ENCODE data around the gene LYPD6.

- PRO-cap = no peak
- RAMPAGE, long total RNA = no peak
These were observed 27.5 kb downstream of the MBD5 start for GRCh38 chr2:148048230-148048885.

DNA sequence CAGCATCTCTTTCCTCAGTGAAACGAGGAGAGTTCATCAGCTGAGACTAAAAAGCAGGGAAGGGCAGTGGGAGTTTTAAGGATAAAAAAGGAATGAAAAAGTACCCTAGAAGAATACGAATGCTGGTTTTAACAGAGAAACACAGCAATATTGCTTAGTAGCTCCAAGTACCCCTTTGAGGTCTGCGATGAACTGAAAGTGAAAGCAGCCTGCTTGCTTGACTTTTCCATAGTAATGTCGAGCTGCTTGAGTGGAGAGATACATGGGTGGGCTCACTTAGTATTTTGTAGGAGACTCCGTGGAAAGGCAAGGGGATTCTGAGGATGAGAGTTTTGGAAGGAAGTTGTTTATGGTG is 91.6 kb upstream of the EPC2 start:
- PRO-cap = no peak
- RAMPAGE, long total RNA = no peak

GRCh38 chr2:148926302-148927671 is 51.8 kb downstream of the KIF5C start:
- PRO-cap = no peak
- RAMPAGE, long total RNA = no peak

DNA sequence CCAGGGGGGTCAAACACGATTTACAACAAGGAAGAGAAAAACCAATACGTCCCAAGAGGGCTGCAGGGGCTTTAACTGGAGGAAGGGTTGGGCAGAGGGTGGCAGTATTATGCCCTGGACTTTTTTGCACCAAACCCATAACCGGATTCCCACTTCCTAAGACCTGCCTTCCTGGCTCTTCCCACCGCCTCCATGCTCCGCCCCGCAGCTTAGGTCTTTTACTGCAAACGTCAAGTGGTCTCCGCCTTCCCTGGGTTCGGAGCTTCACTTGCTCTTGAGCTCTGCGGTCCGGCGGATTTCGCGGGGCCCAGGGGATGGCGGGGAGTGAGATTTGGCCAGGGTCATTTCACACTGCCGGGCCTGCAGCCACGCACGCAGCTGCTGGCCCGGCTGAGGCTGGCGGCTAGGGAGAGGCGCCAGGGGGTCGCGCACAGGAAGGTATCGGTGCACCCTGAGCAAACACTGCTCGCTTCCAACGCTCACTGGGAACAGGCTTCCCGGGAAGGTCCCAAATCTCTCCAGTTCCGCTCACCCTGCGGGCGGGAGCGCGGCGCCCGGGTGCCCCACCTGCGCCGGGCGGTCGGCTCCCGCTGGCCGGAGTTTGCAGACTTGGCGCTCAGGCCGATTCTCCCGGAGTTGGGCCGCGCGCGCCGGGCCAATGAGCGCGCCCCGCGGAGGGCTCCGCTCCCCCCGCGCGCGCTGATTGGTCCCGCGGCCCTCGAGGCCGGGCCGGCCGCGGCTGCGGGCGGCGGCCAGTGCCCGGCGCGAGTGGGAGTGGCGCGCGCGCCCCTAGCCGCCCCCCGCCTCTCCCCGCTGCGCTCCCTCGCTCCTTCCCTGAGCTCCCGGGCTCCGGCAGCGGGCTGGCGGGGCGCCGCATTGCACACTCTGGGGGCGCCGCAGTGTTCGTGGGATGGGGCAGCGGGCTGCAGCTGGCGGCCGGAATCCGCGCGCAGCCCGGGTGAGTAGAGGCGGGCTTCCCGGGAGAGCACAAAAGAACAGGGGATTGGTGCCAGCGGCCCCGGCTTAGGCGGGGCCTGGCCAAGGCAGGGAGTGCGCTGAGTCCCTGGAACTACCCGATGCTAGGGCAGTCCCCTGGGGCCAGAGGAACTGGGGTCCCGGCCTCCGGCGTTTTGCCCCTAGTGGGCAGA is at the start of gene LYPD6:
TSS of gene LYPD6 (plus strand) at position 823 of the 1,148 bp plus-strand sequence.
- PRO-cap = no peak
- RAMPAGE, long total RNA = no peak

GRCh38 chr2:149868582-149869018 is 281.0 kb upstream of the MMADHC start:
- PRO-cap = no peak
- RAMPAGE, long total RNA = no peak

DNA sequence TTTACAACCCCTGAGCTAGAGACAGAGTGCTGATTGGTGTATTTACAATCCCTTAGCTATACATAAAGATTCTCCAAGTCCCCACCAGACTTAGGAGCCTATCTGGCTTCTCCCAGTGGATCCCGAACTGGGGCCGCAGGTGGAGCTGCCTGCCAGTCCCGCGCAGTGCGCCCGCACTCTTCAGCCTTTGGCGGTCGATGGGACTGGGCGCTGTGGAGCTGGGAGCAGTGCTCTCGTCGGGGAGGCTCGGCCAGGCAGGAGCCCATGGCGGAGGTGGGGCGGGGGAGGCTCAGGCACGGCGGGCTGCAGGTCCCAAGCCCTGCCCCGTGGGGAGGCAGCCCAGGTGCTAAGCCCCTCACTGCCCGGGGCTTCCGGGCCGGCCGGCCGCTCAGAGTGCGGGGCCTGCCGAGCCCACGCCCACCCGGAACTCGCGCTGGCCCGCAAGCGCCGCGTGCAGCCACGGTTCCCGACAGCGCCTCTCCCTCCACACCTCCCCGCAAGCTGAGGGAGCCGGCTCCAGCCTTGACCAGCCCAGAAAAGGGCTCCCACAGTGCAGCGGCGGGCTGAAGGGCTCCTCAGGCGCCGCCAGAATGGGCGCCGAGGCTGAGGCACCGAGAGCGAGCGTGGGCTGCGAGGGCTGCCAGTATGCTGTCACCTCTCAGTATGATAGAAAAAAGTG is 316.4 kb downstream of the RND3 start:
- PRO-cap = no peak
- RAMPAGE, long total RNA = no peak

DNA sequence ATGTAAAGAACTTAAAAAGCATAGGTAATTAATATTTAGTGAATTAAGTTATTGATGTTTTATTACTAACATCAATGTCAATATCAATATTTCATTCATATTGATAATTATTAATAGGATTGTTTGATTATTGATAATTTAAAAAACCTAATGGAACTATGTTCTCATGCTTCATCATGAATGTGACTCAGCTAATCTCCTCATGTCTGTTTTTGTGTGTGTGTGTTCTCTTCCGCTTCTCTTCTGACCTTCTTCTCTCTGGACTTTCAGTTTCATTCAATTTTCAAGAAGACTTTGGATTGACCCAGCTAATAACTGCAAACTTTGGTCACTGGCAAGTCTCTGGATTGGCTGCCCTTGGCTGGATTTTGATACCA is 167.9 kb downstream of the RND3 start:
- PRO-cap = no peak
- RAMPAGE, long total RNA = no peak

DNA sequence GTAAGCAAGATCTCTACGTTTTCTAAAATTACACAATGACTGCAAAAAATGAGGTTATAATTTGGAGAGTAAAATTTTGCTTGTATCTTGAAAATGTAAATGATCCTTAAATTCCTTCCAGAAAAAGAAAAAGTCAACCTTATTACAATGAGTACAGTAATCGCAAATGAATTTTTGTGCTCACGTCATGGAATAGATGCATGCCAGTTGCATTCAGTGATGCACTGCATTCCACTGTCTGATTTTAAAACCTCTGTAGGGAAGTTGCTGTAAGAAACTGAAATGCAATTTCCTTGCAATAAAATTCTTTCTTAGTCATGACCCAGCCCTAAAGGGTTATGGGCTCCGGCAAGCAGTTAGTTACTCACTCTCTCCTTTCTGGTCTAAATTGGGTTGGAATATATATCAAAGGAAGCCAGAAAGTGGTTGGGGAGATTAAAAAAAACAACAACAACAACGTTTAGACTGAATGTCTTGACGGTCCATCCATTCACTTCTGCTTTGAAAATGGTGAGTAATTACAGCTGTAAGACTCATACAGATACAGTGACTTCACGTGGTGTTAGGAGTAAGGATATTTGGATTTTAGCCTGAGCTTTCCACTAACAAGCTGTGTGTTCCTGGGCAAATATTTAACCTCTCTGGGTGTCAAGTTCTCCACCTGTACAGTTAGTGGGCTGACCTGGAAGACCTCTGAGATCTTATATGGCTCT is 8.6 kb upstream of the RND3 start:
- PRO-cap = no peak
- RAMPAGE, long total RNA = no peak

- PRO-cap = no peak
- RAMPAGE, long total RNA = no peak
These were observed 156.6 kb upstream of the RND3 start for GRCh38 chr2:150644067-150644484.

- PRO-cap = no peak
- RAMPAGE, long total RNA = no peak
These were observed 1.0 kb downstream of the RBM43 start for GRCh38 chr2:151260519-151261183.

- PRO-cap = no peak
- RAMPAGE, long total RNA = no peak
These were observed 26.0 kb upstream of the NMI start for GRCh38 chr2:151315051-151316214.

GRCh38 chr2:151410653-151411015 is 932 bp downstream of the RIF1 start:
- PRO-cap = no peak
- RAMPAGE, long total RNA = no peak

DNA sequence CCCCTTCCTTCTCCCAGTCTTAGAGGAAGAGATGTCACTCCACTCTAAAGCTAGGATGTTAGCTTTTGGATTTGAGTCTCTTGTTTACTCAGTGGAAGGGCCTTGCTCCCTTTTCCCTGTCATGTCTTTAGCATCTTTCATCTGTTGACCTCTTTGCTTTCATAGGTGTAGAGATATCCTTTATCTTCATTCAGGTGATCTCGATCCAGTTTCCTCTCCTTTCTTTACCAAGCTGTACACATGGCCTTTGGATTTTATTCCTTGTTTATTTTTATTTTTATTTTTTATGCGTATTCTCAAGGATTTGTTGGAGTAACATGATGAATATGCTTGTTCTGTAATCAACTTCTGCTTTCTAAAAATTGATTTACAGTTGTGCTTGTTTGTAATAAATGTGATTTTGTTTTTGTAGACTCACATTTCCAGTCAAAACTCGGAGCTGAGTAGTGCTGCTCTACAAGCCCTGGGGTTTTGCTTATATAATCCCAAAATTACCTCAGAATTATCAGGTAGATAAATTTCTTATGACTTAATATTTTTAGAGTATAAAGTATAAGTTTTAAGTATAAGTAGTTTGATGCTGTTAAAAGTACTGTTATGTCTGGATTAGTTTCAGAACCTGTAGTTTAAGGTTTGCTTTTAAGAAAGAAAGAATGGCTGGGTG is 4.8 kb downstream of the RIF1 start:
- PRO-cap = no peak
- RAMPAGE, long total RNA = no peak

DNA sequence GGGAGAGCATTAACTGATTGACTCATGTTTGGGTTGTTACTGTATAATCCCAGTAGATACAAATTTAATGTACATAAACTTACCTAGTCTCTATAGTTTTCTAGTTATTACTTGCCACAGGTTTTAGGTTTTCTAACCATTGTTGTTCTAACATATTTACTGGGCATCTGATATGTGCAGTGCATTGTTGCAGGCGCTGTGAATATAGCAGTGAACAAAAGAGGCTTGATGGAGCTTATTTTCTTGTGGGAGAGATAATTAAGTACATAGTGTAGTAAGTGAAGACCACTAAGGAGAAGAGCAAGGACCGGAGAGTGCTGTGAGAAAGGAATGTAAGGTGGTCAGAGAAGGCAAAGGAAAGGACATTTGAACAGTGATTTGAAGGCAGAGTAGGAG is 11.3 kb downstream of the RIF1 start:
- PRO-cap = no peak
- RAMPAGE, long total RNA = no peak

DNA sequence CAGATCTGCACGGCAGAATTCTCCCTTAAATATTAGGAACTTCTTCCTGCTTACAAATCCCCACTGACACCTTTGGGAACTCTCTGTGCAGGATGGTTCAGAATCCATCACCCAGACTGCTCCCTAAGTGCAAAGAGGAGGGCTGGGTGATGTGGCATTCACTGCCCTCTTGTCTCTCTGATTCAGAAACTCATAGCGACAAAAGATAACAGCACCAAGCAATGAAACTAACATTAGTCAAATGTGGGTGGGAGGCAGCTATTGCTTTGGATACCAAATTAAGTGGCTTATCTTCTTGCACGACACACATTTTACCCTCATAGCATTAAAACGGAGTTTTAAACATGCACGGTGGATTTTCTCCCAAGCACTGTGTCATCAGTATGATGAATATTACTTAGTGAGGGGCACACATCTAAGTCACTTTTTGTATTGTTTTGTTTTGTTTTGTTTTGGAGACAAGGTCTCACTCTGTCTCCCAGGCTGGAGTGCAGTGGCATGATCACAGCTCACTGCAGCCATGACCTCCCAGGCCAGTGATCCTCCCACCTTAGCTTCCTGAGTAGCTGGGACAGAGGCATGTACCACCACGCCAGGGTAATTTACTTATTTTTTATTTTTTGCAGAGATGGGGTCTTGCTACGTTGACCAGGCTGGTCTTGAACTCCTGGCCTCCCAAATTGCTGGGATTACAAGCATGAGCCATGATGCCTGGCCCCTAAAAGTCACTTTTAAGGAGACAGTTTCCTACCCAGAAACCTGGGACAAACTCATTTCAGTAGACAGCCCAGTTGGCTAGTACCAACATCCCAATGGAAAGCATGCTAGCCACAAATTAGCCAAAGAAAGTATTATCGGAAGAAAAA is 41.0 kb upstream of the NEB start:
- PRO-cap = no peak
- RAMPAGE, long total RNA = no peak

- PRO-cap = no peak
- RAMPAGE, long total RNA = no peak
These were observed 125.5 kb downstream of the CACNB4 start for GRCh38 chr2:151973294-151973795.

DNA sequence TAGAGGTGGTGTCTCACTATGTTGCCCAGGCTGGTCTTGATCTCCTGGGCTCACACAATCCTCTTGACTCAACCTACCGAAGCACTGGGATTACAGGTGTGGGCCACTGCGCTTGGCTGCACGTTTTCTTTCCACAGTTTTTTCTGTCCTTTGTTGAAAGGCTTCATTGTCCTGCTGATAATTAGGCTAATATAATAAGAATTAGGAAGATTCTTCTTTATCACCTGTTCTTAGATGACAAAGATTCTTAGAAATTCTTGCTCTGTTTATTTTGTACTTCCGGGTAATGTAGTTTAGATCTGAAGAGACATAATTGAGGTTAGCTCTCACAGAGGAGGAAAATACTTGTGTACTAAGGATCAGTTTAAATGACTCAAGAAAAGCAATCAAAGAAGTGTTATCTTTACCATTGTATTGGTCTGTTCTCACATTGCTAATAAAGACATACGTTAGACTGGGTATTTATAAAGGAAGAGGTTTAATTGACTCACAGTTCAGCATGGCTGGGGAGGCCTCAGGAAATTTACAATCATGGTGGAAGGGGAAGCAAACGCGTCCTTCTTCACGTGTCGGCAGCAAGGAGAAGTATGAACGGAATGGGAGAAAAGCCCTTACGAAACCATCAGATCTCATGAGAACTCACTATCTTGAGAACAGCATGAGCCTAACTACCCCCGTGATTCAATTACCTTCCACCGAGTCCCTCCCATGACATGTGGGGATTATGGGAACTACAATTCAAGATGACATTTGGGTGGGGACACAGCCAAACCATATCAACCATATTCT is 53.1 kb downstream of the FMNL2 start:
- PRO-cap = no peak
- RAMPAGE, long total RNA = no peak

- PRO-cap = no peak
- RAMPAGE, long total RNA = no peak
These were observed 120.0 kb downstream of the FMNL2 start for GRCh38 chr2:152454580-152455720.

DNA sequence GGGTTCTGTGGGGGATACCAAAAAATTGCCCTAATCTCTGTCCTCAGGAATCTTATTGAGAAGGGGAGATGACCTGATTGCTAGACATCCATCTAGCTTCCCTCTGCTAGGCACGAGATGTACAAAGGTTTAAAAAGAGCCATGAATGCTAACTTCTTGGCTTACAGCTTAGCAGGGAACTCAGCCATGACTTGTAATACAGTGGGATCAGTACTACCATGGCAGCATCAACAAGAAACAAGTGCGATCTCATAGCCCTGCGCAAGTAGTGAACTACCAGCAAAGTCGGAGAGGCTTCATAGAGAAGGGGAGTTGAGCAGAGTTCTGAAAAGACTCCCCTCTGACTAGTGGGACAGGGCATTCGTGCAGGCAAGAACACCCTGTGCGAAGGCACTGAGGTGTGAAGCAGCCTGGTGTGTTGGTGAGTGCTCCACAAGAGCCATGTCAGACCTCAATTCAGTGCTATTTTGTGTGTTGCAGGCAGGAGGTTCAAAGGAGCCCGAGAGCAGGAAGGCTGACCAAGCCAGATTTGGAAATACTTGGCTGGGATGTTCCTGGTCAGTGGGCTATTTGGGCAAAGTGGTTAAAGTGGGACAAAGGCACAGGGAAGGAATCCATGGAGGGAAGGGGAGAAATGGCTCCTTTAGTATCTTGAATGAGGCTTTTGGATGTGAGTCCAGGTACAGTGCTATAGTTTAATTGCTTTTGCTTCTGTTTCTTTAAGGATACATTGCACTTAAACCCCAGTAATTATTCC is 130.1 kb downstream of the FMNL2 start:
- PRO-cap = no peak
- RAMPAGE, long total RNA = no peak

DNA sequence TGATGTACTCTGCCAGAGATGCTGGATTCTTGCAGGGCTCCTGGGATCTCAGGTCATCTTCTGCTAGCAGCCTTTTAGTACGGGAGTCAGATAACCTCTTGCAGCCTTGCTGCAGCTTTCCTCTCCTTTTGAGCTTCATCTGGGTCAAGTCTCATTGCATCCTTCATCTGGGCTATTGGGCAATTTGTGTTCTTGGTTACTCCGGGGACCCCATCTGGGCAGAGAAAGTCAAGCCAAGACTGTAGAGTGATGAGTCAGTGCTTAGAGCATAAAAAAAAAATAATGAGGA is 105.6 kb downstream of the PRPF40A start:
- PRO-cap = no peak
- RAMPAGE, long total RNA = no peak

Data from spinal cord (tissue), 3 donors.